Bronchus fibroblast of lung (primary cell): ENCODE measurements around the genes SOX21, OXGR1 and MBNL2.

GRCh38 chr13:91348344-91349236 is 49.8 kb upstream of the GPC5 start:
- RAMPAGE, long total RNA, result no peak

GRCh38 chr13:93248423-93249086 is 21.9 kb downstream of the GPC6 start:
- RAMPAGE, long total RNA, result no peak

- RAMPAGE, long total RNA, result no peak
Measured at GRCh38 chr13:94291811-94292535, 187.5 kb downstream of the DCT start.

DNA sequence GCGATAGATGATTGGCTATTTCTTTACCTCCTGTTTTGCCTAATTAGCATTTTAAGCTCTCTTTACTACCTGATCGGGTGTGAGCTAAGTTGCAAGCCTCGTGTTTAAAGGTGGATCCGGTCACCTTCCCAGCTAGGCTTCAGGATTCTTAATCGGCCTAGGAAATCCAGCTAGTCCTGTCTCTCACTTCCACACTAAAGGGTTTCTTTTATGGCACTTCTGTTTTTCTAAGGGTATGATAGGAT is 176.3 kb downstream of the DCT start:
- RAMPAGE, long total RNA, result no peak

- RAMPAGE, long total RNA, result no peak
Measured at GRCh38 chr13:94711887-94712164, 519 bp downstream of the SOX21 start.

- RAMPAGE, long total RNA, result no peak
Measured at GRCh38 chr13:94712165-94712767, at the start of gene SOX21. Gene SOX21 (minus strand): TSS chr13:94712545.

- RAMPAGE, long total RNA, result no peak
Measured at GRCh38 chr13:94968353-94969147, 256.2 kb upstream of the SOX21 start.

DNA sequence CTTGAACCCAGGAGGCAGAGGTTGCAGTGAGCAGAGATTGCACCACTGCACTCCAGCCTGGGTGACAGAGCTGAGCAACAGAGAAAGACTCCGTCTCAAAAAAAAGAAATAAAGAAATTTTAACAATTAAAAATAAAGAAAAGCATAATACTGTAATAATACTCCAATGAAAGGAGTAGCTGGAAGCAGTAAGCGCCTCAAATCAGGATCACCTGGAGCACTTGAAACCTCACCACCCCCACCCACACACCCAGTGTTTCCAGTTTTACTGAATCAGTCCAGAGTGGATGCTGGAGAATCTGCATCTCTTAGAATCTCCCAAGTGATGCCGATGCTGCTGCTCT is 3.1 kb downstream of the ABCC4 start:
- RAMPAGE, long total RNA, result no peak

DNA sequence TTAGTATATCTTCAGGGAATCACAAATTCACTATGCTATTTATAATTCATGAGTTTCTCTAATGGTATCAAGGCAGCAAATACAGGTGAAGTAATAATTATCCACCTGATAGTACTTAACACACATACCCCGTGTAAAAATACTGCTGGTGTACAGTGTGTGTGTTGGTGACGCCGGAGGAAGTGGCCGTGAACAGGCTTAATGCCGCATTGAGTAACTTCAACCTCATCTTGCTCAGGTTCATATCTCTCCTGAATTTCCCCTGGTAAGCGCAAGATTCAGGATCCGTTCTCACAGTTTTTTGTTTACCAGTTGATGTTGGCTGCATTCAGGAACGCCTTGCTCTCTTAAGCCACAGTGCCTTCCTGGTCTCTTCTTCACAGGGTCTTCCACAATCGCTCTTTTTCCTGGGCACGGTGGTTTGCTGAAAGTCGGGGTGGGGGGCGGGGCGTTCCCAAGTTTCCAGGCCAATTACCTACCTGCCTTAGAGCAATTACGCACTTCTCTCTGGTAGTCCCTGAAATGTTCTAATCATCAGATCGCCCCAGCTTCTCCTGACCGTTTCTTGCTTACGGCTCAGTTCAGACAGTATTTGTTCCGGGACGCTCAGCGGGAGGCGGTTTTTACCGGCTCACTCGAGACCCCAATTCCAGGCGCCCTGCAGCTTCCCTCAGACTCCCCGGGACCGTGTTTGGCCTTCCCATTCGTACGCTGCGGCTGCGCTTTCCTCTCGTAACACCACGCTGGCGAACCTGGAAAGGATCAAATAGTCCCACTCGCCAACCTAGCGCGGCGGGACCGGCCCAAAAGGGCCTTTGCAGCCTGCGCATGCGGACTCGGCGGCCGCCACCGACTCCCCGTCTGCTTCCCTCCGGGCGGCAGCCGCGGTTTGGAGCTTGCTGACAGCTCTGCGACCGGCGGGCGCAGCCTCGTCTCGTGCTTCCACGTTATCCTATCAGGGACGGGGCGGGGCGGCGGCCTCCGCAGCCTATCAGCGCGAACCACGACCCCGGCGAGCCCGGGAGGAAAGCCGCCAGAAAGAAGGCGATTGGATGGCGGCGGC is 591 bp upstream of the DNAJC3 start:
- RAMPAGE, long total RNA, result start-site peak on the minus strand centred at position 937 of the sequence, 36 bp wide, 10 and 6 reads in 2 replicates

GRCh38 chr13:95677776-95678465 is 982 bp downstream of the DNAJC3 start:
- RAMPAGE, long total RNA, result no peak

DNA sequence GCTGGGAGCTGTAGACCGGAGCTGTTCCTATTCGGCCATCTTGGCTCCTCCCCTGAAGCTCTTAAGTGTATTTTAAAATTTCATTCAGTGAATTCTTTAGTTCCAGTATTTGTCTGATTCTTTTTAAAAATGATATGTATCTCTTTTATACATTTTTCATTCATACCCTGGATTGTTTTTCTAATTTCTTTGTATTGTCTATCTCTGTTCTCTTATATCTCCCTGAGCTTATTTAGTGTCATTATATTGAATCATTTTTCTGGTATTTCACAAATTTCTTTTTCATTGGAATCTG is 63.8 kb downstream of the DNAJC3 start:
- RAMPAGE, long total RNA, result no peak

DNA sequence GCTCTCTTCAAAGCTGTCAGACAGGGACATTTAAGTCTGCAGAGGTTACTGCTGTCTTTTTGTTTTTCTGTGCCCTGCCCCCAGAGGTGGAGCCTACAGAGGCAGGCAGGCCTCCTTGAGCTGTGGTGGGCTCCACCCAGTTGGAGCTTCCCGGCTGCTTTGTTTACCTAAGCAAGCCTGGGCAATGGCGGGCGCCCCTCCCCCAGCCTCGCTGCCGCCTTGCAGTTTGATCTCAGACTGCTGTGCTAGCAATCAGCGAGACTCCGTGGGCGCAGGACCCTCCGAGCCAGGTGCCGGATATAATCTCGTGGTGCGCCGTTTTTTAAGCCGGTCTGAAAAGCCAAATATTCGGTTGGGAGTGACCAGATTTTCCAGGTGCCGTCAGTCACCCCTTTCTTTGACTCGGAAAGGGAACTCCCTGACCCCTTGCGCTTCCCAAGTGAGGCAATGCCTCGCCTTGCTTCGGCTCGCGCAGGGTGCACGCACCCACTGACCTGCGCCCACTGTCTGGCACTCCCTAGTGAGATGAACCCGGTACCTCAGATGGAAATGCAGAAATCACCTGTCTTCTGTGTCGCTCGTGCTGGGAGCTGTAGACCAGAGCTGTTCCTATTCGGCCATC is 241.8 kb downstream of the HS6ST3 start:
- RAMPAGE, long total RNA, result no peak

DNA sequence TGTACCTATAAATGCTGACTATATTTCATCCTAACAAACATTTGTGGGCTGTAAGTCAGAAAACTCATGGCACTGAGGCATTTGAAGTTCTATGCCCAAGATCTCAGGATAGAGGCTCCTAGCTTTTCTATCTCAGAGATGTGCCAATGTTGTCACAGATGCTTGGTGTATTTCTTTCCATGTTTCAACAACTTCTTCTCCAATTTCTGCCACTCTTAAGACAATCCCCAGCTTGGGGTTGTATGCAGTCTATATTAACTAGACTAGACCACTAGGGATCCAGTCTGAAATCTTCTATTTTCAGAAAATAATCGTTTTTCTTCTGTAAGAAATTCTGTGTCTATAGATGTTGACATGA is 86.3 kb downstream of the OXGR1 start:
- RAMPAGE, long total RNA, result no peak

- RAMPAGE, long total RNA, result no peak
Measured at GRCh38 chr13:96994093-96995235, at the start of gene OXGR1. Gene OXGR1 (minus strand): TSS chr13:96994476.

- RAMPAGE, long total RNA, result no peak
Measured at GRCh38 chr13:97114815-97115419, 107.2 kb upstream of the MBNL2 start.

- RAMPAGE, long total RNA, result no peak
Measured at GRCh38 chr13:97116643-97117307, 105.4 kb upstream of the MBNL2 start.

DNA sequence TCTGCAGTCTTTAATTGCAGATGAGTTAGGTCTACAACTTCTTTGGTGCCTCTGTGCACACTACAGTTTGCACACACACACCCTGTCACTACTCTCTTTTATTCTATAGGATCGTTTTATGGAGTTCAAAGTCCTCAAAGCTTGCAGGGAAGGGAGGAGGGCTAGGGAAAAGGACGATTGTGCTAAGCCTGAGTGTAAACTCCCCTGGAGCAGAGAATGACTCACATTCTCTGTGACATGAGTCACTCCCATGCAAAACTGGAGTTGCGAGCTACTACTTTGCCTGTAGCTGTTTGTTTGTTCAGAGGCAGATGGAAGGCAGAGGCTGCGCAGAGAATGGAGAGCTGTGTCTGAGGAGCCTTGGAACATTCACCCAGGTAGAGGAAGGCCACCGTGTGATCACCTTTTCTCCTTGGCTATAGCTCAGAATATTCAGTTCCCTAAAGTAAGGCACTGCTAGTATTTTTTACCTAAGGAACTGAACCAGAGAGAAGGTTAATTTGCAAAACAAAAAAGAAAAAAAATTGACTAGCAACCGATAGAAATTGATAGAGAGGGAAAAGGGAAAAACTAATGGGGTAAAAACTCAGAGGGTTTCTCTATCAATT is 80.5 kb upstream of the MBNL2 start:
- RAMPAGE, long total RNA, result no peak

DNA sequence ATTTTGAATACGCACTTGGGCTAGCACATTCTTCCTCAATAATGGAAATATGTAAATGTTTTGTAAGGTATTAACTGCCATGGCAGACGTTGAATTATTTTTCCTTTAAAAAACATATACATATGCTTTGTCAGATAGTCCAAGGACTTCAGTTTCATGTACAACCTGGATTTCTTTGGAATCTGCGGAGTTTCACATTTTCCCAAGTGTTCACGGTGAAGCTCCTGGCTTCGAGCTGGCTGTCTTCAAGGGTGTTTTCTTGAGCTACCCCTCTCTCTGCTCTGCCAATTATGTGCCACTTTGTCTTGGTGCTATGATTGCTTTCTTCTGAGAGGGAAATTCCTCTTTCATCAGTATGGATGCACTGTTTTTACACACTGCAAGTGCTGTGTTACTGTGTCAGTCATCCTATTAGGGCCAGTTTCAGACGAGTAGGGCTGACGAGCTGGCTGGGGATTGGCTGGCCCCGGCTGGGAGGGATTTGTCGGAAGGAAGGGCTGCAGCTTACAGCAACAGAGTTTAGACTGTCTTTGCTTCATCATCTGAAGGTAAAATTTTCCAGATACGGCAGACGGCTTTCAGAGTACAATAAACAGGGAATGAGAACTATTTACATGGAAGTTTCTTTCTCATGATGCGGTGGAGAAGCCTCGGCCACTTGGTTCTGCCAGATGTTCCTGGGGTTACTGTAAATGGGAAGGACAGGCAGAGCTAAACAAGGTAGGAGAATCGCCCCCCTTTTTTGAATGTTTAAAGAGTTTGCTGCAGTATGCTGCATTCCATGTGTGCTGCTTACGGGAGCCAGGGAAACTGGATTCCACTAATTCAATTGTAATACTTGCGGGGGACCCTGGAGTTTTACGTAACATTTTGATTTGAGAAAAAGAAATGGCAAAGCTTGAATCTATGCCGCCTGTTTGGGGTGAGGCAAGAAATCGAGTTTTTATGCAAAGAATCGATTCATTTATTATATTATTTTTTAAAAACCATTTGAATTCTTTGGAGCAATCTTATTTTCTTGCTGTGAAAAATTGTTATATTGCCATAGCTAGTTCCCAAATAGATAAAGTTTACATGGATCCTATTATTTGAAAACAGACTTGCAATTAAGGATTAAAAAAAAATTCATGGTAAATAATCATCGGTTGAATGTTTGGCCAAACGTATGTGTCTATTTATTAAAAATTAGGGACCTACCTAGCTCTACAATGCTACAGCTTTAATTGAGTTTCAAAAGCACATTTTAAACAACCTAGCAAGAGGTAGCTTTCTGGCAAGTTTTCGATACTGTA is at the start of gene MBNL2:
Gene MBNL2, plus strand, starts transcription at position 522 of the 1,292 bp plus-strand sequence.
- RAMPAGE, long total RNA, result no peak

GRCh38 chr13:97274689-97275512 is 52.8 kb downstream of the MBNL2 start:
- RAMPAGE, long total RNA, result no peak

- RAMPAGE, long total RNA, result no peak
Measured at GRCh38 chr13:97976332-97976412, 22.7 kb downstream of the IPO5 start.